Metastatic Pancreatic Carcinoma in the Ovary (tissue), 1 donor: ENCODE data around the genes SPANXC and MAGEA11.

DNA sequence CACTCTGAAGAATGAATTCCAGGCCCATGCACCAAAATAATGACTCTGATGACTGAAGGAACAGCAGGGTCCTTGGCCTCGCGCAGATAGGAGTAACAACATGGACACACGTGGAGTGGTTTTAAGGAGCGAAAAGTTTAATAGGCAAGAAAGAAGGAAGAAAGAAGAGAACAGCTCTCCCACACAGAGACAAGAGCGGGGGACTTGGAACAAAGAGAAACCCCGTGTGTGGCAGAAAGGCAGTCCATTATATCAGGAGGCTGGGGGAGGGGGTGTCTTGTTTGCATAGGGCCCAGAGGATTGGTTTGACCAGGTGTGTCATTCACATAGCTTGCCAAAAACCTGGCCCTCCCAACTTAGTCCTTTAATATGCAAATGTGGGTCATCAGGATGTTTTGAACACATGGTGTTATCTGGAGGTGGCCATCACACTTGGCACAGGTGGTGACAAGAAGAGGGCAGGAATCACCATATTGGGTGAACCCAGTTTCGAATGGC, 181.2 kb upstream of the SPANXB1 start:
- PRO-cap = no peak

GRCh38 chrX:140945185-140945684, 57.2 kb upstream of the SPANXB1 start:
- PRO-cap = no peak

DNA sequence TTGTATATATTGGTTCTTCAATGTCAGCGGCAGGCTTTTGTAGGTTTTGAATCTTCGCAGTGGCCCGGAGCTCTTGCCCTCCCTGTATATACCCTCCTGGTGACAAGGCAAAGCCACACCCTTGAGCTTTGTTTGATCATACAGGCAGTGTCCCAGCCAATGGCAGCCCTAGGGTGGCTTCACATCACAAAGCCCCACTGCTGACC, at the start of gene SPANXC:
SPANXC (minus strand) TSS at position 61 of the 206 bp plus-strand sequence.
- PRO-cap = no peak

DNA sequence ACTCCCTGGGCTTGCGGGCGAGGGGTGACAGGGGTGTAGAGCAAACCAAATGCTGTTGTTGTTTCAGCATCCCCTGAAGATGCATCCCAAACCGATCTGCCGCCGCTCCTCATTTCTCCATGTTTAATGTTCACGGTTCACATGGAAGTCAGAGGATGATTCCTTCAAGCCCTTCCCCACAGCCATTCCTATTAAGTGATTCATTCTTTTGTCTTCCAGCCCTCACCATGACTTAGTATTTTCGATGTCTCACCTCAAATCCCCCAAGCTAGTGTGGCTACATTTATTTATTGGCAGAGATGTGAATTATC, 301 bp upstream of the SPANXC start:
- PRO-cap = no peak

- PRO-cap = unidirectional peak, plus-strand start at chrX:142415610
These were observed 210.3 kb upstream of the MAGEC2 start for GRCh38 chrX:142415525-142415738.

GRCh38 chrX:142703225-142703524, 322.6 kb upstream of the SPANXN4 start:
- PRO-cap = unidirectional peak, plus-strand start at chrX:142703349

GRCh38 chrX:145821104-145821713, 3.6 kb downstream of the SLITRK2 start:
- PRO-cap = no peak

- PRO-cap = no peak
These were observed 18.2 kb downstream of the FMR1 start for GRCh38 chrX:147929813-147930390.

GRCh38 chrX:148500345-148500449, 220 bp upstream of the AFF2 start:
- PRO-cap = no peak

- PRO-cap = no peak
These were observed 18.6 kb downstream of the IDS start for GRCh38 chrX:149486597-149486858.

DNA sequence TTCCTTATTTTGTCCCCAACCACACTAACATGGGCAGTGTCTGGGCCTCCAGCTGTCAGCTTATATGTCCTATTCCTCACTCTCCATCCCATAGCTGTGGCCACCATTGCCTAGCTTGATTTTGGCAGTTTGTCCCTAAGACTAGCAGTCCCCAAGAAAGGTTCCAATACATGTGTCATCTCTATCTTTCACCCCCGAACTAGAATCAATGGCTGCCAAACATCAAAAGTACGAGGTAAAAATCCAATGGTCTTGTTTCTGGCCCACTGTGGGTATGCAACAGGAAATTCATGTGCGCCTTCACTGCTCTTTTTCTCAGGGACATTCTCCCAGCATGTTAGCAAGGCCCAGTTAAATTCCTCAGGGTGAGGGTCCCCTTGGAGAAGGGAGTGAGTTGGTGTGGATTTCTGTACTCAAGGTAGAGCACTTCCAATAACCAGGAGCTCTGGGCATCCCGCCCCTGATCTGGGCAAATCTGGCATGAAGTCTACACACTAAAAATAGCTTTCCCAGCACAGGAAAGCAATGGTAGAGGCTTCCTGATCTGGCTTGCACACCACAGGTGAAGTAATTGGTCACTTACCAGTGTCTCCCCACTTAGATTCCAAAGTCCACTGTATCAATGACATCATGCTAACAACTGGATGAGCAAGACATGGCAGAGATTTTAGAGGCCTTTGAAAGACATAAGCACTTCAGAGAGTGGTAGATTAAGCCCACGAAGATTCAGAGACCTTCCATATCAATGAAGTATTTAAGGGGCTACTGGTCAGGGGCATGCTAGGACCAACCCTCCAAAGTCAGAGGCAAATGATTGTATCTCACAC, 17.7 kb upstream of the IDS start:
- PRO-cap = no peak

GRCh38 chrX:149605353-149606034, 10.4 kb upstream of the HSFX2 start:
- PRO-cap = no peak

GRCh38 chrX:149711809-149712239, at the start of gene MAGEA11:
MAGEA11 (plus strand) TSS chrX:149712060.
- PRO-cap = no peak

GRCh38 chrX:149937176-149938169, 818 bp downstream of the EOLA2 start:
- PRO-cap = no peak

DNA sequence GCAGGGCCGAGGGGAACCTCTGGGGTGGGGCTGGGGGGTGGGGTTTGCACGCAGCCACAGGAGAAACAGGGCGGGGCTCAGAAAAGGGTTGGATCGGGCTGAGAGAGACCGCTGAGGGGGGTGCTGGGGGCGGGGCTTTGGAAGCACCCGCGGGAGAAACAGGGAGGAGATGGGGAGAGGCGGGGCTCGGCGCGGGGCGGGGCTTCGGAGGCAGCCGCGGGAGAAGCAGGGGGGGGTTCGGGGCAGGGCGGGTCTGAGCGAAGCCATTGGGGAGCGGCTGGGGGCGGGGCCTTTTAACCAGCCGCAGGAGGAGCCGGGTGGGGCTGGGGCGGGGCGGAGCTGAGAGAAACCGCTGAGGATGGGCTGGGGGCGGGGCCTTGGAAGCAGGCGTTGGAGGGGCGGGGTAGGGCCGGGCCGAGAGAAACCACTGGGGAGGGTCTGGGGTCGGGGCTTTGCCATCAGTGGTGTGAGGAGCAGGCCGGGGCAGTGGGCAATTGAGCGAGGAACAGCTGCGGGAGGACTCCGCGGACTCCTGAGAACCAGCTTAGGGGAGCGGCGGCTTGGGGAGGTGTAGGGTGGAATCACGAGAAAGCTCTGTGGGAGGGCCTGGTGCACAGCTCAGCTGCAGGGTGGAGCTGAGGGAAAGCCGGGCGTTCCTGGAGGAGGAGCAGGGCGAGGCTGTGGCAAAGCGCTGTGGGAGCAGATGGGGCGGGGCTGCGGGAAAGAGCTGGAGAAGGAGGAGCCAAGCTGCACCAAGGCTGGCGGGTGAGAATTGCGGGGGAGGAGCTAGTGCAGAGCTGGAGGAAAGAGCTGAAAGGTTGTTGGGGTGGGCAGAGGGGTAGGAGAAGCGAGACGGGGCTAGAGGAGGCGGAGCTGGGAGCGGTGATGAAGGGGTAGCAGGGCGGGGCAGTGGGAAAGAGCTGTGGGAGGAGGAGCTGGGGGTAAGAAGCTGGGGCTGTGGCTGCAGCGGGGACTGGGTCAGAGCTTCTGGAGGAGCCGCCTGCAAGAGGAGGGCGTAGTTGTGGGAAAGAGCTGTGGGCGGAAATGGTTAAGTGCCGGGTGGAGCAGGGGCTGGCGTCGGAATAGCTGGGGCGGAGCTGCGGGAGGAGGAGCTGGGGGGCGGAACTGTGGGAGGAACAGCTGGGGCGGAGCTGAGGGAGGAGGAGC, 1.4 kb upstream of the EOLA2 start:
- PRO-cap = bidirectional peak, plus-strand start at position 768 of the sequence, minus-strand start at position 533 of the sequence; bidirectional peak, plus-strand start outside the sequence, minus-strand start at position 1,099 of the sequence

GRCh38 chrX:149940514-149940999, 2.3 kb upstream of the EOLA2 start:
- PRO-cap = bidirectional peak, plus-strand start at chrX:149940669, minus-strand start at chrX:149940445

DNA sequence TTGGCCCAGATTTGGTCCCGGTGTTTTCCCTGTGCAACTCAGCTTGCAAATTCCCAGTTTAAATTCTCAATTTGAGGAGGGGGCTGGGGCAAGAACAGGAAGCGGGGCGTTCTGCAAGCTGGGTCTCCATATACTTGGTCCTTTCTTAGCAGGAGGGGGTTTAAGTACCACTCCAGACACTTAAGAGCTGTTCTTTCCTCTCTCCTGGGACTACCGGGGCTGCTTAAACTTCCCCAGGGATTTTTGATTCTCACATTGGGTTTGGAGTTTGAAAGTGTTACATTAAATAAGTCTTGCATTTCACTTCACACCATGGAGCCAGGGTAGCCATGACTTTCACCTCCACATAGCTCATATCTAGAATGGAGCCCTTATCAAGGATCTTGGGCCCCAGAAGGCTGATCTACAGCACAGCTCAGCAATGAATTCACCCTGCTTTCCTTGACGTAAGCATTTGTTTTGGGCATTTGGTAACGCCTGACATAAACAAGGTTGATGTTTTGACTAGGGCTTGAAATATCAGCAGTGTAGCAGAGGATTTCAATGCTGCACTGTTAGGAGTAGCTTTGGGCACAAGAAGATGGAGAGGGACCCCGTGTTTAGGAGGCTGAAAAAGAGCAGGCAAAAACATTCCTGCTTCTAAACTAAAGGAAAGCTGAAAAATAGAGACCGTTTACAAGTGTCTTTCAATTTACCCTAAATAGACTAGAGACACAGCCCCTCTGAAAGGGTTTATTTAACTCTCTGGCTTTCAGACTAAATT, 64.7 kb upstream of the MAMLD1 start:
- PRO-cap = no peak

GRCh38 chrX:150365856-150366902, 3.1 kb downstream of the MAMLD1 start:
- PRO-cap = no peak

GRCh38 chrX:150513381-150513811, 55.0 kb upstream of the MTM1 start:
- PRO-cap = no peak

DNA sequence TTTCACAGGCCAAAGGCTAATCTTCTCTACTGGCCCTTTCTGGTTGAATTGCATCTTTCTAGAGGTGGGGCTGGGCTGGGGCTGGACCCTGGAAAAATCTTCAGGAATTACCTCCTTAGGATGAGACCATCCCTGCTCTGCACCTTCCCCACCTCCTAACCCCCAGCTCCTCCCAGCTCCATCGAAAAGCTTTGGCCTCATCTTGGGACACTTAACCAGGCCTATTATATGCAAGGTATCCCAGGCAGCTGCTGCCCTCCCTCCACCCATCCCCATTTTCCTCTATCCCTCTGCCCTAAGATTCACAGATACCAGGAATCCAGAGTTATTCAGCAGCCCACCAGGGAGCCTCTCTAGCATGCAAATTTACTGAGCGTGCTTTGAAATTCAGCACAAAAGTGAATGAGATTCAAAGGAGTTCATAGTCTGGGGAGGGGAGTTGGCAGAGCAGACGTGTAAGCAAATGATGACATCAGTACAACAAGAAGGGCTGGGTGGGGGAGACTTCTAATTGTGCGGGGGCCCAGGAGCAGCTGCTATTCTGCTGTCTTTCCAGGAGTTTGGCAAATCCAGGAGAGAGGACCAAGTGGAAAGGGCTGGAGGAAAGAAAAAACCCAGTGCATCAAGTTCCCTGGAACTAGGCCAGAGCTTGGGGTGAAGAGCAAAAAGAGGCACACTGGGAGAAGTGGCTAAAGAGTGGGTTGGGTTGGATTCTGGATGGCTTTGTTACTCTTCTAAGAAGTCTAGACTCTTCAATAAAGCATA, 1.7 kb upstream of the MTM1 start:
- PRO-cap = no peak